PC-3 (cell line): ENCODE measurements around a stretch of chr11.

DNA sequence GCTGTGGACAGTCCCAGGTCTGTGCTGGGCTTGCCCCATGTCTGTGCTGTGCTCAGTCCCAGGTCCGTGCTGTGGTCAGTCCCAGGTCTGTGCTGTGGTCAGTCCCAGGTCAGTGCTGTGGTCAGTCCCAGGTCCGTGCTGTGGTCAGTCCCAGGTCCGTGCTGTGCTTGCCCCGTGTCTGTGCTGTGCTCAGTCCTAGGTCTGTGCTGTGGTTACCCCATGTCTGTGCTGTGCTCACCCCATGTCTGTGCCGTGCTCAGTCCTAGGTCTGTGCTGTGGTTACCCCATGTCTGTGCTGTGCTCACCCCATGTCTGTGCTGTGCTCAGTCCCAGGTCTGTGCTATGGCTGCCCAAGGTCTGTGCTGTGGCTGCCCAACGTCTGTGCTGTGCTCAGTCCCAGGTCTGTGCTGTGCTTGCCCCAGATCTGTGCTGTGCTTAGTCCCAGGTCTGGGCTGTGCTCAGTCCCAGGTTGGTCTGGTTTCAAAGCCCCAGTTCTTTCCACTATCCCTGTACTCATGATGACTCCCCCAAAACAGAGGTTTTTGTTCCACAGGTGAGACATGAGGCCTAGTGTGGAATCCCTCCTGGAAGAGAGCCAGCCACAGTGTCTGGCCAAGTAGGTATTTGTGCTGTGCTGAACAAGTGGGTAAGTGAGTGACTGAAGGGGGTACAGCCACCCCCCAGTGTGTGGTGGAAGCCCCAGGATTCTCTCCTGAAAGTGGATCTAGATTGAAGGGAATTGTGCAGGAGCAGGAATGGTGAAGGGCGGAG is 34.8 kb downstream of the IRAG1 start:
- RAMPAGE, long total RNA: no peak

GRCh38 chr11:10682296-10682654 is 11.3 kb downstream of the IRAG1 start:
- RAMPAGE, long total RNA: no peak

GRCh38 chr11:10846363-10846984 is 11.4 kb downstream of the ZBED5 start:
- RAMPAGE, long total RNA: no peak

- RAMPAGE, long total RNA: no peak
Observed at GRCh38 chr11:10931038-10932049, 73.5 kb upstream of the ZBED5 start.

- RAMPAGE, long total RNA: no peak
Observed at GRCh38 chr11:11396158-11396997, 43.3 kb upstream of the CSNK2A3 start.

DNA sequence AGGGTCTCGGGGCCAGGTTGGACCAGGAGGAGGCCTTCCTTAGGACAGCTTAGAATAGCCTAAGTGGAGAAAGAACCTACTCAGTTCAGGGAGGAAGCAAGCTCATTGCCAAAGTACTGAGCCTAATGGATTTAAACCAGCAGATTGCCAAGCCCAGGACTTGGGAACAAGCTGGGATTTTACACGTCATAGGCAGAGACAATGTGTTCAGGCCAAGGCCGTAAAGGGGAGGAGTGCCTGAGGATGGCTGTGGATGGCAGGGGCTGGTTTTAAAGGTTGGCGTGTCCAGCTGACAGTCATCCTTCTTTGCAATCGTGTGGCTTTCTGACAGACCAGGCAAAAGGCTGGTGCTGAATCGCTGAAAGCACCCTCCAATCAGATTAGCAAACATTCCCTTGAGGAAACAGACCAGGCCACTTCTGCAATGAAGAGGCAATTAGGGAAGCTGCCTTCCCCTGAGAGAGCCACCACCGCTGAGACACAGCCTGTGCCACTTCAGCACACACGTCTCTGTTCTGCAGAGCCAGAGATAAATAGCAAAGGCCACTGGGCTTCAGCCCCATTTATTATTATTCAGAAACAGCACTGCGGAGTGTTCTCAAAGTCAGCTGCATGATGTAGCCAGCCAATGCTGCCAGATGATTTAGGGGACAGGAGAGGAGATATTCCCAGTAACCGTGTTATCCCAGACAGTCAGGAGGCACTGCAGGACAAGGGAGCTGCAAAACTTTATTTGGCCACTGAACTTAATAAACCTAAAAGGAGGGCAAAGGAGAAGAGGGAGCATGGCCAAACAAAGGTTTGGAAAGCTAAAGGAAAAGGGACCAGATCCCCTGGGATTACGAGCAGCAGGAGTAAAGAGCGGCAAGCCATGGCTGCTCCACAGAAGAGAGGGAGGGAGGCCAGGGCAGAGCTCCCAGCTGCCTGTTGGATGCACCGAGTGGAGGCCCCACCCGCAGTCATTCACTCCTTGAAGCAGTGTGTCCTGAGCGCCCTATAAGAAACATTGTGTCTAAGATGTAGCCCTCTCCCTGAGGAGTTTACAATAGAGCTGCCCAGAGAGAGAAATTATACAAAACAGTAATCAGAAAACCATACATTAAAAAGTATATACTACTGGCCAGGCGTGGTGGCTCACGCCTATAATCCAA is 54.3 kb upstream of the CSNK2A3 start:
- RAMPAGE, long total RNA: no peak

GRCh38 chr11:11451361-11451968 is 98.4 kb upstream of the CSNK2A3 start:
- RAMPAGE, long total RNA: no peak

DNA sequence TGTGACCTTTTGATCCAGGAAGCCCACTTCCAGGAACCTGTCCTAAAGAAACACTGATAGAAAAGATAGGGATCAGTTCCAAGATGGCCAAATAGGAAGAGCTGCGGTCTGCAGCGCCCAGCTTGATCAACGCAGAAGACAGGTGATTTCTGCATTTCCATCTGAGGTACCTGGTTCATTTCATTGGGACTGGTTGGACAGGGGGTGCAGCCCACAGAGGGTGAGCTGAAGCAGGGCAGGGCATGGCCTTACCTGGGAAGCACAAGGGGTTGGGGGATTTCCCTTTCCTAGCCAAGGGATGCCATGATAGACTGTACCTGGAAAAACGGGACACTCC is 69.6 kb upstream of the GALNT18 start:
- RAMPAGE, long total RNA: no peak

DNA sequence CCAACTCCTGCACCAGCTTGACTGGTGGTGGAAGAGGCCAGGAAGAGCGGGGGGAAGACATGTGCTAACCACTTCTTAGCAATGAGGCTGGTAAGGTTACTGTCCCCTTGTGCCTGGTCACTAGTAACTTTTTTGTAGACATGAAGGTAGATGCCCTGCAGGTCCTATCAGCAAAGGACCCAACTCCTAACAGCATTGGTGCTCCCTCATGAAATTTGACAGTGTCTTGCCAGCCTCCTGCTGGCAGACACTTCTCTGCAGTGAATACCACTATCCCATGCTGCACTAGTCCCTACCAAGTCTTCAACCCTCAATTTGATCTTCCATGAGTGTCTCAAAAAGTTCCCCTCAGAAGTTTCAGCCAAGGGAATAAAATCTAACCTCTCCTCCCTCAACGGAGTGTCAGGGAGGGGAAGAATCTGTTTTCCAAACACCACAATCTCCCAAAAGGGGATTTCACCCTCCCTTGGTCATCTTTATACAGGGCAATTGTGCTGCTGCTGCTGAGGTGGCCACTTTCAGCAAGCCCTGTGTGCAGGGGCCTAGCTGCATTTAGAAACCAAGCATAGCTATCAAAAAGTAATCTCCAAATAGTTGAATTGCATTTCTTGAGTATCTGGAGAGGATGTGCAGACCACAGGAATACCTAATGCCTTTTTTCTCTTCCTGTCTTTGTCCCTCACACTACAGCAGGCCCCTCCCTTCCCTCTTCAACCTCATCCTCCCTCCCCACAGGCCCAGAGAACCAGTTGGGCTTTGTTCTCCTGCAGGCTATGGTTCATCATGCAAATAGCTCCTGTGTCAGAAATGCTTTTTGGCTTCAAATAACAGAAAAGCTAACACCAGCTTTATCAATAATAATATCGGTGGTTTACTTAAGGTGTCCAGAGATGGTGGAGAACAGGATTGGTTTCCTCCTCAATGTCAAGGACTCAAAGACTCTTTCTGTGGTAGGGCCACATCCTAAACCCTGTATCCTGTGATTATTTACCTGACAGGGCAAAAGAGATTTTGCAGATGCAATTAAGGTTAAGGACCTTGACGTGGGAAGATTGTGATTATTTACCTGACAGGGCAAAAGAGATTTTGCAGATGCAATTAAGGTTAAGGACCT is 47.9 kb downstream of the DKK3 start:
- RAMPAGE, long total RNA: no peak

- RAMPAGE, long total RNA: no peak
Observed at GRCh38 chr11:11964361-11964974, 44.0 kb downstream of the DKK3 start.

DNA sequence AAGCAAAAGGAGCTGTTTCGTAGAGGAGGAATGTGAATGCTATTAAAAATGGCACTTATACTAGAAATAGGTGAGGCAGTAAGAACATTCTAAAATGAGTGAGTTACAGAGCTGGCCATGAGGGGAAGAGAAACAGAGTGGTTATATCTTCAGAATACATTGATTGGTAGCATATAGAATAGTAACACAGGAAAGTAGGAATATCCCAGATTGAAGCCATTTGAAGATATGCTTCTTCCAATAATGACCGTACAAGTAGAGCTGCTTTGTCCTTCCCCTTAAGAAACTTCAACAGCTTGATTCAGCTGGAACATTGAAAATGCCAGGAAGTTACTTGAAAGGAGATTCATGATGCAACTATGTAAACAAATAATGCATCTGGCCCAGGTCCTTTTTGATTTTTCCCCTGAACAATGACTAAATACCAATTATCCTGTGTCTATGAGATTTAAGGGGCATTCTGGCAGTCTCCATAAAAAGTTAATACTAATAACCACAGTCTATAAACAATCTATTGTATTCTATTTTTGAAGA is 3.0 kb downstream of the DKK3 start:
- RAMPAGE, long total RNA: no peak

- RAMPAGE, long total RNA: no peak
Observed at GRCh38 chr11:12019161-12019746, 10.8 kb upstream of the DKK3 start.

- RAMPAGE, long total RNA: no peak
Observed at GRCh38 chr11:12066161-12066641, 44.2 kb upstream of the MICAL2 start.

DNA sequence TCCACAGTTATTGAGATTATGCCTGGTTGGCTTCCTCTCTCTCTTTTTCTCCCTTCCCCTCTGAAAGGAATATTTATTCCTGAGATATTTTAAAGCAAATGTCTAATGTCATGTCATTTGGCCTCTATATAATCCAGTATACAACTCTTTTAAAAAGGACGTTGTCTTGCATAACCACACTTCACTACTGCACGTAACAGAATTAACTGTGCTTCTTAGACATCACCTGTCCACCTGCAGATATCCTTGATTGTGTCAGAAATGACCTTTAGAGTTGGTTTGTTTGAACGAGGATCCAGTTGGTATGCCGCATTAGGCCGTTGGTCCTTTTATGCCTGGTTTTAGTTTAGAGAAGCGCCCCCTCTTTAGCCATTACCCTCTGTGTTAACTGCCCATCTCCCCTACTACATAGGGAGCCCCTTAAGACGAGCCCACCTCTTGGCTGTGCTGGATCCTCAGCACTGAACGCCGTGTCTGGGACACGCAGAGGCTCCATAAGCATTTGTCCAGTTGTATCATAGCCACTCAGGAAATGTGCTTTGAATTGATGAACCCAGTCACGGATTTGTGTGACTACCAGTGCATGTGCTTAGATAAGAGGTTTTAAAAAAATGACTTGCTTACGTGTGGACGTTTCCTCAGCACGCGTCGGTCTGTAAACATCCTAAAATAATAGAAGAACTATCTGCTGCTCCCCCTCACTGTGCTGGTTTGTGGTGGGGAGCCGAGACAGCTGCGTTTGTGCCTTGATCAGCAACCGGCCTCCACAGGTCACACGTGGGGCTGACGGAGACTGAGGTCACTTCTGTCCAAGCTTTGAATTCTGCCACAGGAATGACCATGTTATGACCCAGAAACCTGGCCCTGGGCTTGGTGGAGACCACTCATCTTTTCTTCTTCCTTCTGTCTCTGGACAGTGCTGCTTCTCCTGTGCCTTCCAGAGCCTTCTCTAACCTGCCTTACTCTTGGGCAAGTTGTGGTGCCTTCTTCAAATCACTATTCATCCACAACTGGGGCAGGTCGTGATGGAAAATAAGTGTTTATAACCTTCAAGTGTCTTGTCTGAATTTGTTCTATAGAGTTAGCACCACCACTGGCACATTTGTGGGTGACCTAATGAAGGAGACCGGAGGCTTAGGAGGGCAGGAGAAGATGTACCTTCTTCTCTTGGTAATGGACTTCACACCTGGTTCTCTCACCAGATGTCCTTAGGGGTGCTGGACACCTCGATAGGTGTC is 4.2 kb downstream of the MICAL2 start:
- RAMPAGE, long total RNA: no peak

GRCh38 chr11:12126548-12127486 is 16.4 kb downstream of the MICAL2 start:
- RAMPAGE, long total RNA: no peak

DNA sequence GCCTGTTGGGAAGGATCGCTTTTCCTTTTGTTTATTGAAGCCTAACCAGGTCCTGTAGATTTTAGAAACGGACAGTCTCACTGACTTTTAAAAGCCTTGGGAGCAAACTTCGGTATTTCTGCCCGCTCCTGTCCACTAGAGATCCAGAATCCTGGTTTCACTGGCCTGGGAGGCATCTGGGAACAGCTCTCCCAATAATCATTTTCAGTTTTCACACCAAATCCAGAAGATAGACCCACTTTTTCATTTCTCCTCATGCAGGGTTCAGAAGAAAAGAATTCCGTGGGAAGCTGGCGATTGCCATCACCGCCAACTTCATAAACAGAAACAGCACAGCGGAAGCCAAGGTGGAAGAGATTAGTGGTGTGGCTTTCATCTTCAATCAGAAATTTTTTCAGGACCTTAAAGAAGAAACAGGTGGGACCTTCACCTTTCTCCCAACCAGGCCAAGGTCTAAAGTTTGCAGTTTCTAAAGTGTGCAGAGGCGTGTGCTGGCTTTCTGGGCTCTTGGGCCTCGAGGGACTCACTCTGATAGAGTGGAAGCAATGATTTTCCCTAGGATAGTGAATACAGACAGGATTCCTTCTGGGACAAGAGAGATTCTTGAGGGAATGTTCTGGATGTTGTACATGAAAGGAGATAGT is 102.7 kb downstream of the MICAL2 start:
- RAMPAGE, long total RNA: no peak

DNA sequence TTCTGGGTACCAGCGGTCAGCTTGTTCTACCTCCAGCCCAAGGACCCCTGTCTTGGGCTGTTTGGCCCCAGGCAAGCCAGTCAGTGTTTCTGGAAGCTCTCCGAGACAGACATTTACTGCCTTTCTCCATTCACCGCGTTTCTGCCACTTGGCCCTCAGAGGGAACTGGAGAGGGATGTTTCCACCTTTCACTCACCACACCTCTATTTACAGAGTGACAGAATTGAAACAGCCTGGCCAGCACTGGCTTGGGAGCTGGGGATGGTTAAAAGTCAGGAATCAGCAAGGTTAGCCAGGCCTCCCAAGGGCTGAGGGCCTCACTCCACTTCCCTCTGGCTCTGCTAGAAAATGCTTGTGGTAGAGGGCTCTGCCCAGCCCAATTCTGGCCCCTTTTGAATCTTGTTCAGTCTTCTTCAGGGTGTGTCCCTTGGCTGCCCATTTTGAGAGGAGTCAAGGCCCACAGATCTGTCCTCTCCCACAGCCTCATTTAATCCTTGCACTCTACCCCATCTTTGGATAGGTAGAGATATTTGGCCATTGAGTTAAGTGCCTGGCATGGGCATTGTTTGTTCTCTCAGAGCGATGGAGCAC is 119.1 kb downstream of the MICAL2 start:
- RAMPAGE, long total RNA: no peak

- RAMPAGE, long total RNA: no peak
Observed at GRCh38 chr11:12273968-12274385, 103.4 kb upstream of the PARVA start.

- RAMPAGE, long total RNA: no peak
Observed at GRCh38 chr11:12379816-12381052, 2.9 kb downstream of the PARVA start.

DNA sequence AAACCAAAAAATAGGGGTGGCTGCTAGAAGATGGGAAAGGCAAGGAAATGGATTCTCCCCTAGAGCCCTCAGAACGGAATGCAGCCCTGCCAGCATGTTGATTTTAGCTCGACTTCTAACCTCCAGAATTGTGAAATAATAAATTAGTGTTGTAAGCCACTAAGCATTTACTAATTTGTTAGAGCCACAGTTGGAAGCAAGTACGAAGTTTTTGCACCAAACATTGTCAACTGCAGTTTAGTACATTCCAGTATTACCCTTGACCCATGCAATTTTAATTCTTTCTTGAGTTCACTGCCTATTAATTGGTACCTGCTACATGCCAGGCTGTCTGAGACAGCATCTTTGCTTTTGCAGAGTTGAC is 32.2 kb downstream of the PARVA start:
- RAMPAGE, long total RNA: no peak